Iris pigment epithelial cell (primary cell): ENCODE data around the gene TMEM144.

DNA sequence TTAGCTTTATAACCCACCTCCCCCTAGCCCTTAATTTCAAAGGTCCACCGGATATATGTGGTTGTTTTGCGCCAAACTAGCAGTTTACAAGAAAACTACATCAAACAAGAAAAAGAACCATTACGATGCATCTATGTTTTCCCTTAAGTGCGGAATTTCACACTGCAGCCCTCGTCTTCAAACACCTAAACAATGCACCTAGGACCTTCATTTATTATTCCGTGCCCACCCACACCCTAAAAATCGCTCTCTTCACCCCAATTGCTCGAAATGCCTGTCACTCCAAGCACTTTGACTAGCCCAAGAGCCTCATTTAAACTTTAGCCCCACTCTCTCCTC lies 255 bp upstream of the RBM46 start:
- RRBS: no CpG with 5 or more reads among the region's 8 CpGs

DNA sequence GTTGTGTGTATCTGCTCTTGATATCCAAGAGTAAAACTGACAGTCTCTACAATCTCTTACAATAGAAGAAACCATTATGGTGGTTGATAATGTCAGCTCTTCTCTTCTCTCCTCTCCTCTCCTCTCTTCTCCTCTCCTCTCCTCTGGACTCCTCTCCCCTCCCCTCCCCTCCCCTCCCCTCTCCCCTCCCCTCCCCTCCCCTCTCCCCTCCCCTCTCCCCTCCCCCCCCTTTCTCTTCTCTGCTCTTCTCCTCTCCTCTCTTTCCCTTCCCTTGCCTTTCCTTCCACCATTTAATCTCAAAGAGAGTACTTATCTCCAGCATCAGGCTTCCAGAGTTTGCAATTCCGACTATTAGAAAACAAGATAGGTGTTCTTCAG lies 6.2 kb downstream of the TDO2 start:
- RRBS: no CpG with 5 or more reads among the region's 1 CpG

GRCh38 chr4:156609900-156610336 lies 361.7 kb downstream of the PDGFC start:
- RRBS: no CpG with 5 or more reads among the region's 1 CpG

- RRBS: no CpG with 5 or more reads among the region's 8 CpGs
These were observed 17.1 kb downstream of the PDGFC start for GRCh38 chr4:156954139-156955158.

GRCh38 chr4:156957318-156957960 lies 14.2 kb downstream of the PDGFC start:
- RRBS: no CpG with 5 or more reads among the region's 3 CpGs

- RRBS: no CpG with 5 or more reads among the region's 4 CpGs
These were observed 27.6 kb upstream of the PDGFC start for GRCh38 chr4:156999019-156999701.

DNA sequence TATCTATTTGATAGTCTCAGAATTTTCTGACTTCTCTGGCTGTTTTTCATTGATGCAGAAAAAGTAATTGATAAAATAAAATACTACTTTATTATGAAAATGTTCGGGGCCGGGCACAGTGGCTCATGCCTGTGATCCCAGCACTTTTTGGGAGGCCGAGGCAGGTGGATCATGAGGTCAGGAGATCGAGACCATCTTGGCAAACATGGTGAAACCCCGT lies 173.3 kb downstream of the GRIA2 start:
- RRBS: no CpG with 5 or more reads among the region's 5 CpGs

- RRBS: no CpG with 5 or more reads among the region's 3 CpGs
These were observed 142.6 kb downstream of the GASK1B start for GRCh38 chr4:158030222-158030613.

GRCh38 chr4:158089921-158090373 lies 82.9 kb downstream of the GASK1B start:
- RRBS: no CpG with 5 or more reads among the region's 20 CpGs

DNA sequence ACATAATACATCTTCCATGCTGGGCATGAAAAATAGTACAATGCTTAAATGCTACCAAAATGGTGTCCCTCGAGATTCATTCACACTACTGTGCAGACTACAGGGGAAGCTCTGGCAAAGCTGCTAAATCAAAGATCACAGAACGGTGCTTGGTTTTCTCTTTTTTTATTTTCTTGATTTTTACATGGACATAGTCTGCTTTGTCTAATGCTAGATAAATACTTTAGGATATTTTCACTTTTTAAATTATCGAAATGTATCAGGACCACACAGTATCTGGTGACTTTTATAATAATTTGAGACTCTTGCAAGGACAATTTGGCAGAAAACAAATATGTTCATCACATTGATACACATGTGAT lies 7.7 kb downstream of the GASK1B start:
- RRBS: no CpG with 5 or more reads among the region's 3 CpGs

- RRBS: no CpG with 5 or more reads among the region's 6 CpGs
These were observed 9.2 kb upstream of the GASK1B start for GRCh38 chr4:158182044-158182464.

GRCh38 chr4:158209924-158210710 lies at the start of gene TMEM144:
Gene TMEM144, plus strand, starts transcription at chr4:158210486.
- RRBS: 6% methylated on average over 10 of the region's 30 CpGs

GRCh38 chr4:158792347-158792975 lies 23.6 kb downstream of the FNIP2 start:
- RRBS: no CpG with 5 or more reads among the region's 5 CpGs

- RRBS: no CpG with 5 or more reads among the region's 2 CpGs
These were observed 49.9 kb downstream of the FNIP2 start for GRCh38 chr4:158818699-158819124.

DNA sequence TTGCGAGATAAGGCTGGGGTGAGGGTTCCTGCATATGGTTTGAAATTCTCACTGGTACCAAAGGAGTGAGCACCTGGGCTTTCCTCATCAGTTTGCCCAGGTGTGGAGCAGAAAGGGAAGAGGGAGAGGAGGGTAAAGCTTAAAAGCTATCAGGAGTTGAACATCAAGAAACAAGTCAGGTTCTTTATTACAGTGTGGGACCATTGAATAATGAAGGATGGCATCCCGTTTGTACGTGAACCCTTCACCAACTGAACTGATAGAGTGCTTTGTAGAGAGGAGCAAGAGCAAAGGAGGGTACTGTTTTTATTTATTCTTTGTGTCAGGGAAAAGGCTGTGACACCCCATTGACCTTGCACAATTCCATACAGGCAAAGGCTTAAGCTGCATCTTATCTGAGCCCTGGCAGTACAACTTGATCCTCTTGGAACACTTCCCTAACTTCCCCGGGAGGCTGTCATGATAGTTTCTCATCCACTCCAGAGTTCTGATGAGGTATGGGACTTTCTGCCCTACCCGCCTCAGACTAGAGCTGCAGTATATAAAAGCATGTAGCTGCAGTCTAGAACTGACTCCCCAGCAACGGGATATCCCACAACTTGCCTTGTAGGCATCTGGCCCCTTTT lies 72.5 kb downstream of the FNIP2 start:
- RRBS: no CpG with 5 or more reads among the region's 6 CpGs

- RRBS: no CpG with 5 or more reads among the region's 4 CpGs
These were observed 121.7 kb downstream of the FNIP2 start for GRCh38 chr4:158890516-158891005.

- RRBS: no CpG with 5 or more reads among the region's 7 CpGs
These were observed 122.6 kb downstream of the FNIP2 start for GRCh38 chr4:158891236-158891937.

DNA sequence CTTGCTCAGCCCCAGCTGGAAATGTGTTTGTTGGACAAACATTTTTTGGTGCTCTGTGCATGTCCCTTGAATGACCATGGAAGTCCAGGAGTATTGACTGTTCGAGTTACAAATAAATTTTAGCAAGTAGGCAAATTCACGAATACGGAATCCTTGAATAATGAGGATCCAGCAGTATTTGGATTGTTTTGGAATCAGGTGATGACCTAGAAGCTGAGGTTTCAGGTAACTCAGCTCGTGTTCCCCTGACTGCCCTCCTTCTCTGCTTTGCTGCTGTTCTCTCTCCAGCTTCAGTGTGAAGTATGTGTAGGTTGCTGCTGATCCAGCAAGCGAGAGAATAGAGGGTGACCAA lies 47.7 kb downstream of the RAPGEF2 start:
- RRBS: no CpG with 5 or more reads among the region's 5 CpGs

GRCh38 chr4:159227203-159227761 lies 124.4 kb downstream of the RAPGEF2 start:
- RRBS: no CpG with 5 or more reads among the region's 3 CpGs